Fallopian tube (tissue), 1 donor: ENCODE measurements around a stretch of chr5.

DNA sequence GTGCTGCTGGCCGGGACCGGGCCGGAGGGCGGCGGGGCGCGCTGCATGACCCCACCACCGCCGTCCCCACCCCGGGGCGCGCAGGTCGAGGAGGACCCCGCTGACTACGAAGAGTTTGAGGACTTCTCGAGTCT lies 468 bp downstream of the ANKRD33B start:
- PRO-cap: no peak

DNA sequence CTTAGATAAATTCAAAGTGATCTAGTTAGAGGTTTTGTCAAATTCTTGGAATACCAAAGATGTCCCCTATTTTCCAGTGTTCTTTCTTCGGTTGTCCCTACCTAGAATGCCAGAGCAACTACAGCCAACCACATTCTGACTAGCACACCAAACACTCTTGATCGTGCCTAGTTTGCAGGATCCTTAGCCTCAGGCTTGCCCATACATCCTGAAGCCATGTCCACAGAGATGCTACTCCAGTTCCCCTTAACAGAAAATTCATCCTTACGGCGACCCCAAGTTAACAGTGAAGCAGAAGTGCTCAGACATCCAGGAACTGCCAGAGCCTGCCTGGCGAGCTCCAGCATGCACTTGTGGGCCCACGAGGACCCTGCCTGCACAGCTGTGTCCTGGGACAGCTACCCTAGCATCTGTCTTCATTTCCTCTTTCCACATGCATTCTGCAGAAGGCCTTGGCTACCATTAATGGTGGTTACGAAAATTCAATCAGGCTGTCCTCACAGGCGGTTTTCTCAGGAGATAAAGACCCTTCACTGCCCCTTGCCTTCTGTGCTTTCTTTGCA lies 31.4 kb downstream of the DAP start:
- PRO-cap: no peak

DNA sequence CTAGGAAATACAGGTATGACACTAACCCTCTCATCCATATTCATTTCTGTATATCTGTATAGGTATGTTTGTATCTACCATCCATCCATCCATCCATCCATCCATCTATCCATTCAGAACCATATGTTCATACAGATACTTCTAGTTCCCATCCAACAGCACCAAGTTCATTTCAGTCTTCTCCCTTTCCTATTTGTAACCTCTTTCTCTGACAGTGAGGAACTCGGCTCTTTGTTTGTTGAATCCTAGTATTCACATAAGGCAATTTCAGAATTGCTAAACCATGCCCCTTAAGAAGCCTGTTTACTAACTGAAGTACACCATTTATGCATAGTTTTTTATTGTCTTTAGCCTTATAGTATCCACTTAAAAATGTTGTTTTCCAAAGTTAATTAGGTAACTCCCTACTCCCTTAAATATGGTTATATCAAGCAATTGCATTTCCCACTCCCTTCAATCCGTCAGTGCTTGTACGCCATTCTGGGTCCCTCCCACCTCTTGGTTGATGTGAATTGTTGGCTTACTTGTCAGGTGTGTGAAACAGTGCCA lies 18.1 kb downstream of the DAP start:
- PRO-cap: no peak

- PRO-cap: no peak
Observed at GRCh38 chr5:12667651-12668110, 763.4 kb upstream of the CTNND2 start.

DNA sequence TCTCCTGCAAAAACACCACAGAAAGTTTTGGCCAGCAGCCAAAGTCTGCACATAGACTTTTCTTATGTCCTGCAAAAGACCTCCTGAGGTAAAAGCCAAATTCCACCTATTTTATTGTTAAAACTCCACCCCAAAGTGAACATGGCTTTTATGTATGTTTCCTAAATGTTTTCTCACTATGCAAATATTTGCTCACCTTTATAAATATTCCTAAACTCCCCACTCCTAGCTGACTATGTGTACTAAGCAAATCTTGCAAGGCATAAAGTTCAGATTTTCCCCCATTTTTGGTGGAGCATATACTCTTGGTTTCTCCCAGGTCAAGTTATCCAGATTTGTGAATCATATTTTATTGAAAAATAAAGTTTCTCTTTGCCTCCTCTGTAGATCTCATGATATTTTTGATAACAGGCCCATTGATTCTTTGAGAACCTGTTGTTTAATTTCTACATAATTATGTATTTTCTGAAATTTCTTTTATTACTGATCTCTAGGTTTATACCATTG lies 446.1 kb downstream of the DNAH5 start:
- PRO-cap: no peak

DNA sequence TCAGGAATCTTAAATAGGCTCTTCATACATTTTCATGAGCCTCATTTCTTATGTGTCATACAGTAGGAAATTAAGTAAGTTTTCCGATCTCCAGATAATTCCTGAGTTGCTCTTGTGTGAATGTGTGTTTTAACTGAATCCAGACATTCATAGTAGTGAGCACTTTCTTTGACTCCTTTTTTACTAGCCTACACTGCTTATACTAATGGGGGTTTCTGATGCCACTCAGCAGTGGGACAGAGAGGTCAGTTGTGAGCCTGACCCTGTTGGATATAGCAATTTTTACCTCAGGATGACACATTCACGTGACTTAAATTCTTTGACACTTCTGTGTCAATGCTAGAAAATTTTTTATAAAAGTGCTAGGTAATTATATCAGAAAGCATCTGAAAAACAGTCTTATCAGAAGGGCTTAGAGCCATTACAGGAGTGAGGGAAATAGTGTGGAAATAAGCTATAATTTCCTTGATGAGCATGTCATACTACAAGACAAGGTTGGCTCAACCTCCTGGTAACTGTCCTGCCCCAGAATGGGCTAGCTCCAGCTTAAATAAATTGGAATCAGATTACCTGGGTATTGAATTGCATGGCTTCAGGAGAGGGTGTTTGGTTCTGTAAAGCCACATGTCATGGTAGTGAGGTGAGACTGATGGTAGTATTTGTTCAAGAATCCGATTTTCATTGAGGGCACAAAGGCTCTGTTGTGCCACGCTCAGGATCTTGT lies 20.9 kb downstream of the TRIO start:
- PRO-cap: no peak

DNA sequence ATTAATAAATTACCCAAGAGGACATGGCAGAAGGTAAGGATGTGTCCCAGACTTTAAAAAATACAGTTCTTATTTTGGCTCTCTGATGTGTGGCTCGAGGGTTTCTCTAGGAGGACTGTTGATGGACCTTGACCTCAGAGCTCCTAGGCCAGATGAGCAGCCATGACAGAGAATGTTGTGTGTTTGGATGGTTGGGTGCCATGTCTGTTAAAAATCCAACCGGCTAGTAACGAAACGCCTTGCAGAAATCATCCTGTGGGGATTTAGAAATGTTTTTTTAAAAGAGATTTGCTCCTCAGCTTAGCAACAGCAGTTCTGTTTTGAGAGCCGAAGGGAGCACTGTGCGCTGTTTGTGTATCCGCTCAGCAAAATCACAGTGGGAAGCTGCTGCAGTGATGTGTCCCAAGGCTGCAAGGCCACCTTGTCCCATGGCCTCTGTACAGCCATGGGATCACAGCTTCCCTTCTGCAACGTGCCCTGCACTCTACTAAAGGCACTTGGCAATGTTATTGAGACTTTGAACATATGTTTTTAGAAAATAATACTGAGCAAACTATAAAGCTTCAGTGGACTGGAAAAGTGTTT lies 40.9 kb downstream of the TRIO start:
- PRO-cap: no peak

DNA sequence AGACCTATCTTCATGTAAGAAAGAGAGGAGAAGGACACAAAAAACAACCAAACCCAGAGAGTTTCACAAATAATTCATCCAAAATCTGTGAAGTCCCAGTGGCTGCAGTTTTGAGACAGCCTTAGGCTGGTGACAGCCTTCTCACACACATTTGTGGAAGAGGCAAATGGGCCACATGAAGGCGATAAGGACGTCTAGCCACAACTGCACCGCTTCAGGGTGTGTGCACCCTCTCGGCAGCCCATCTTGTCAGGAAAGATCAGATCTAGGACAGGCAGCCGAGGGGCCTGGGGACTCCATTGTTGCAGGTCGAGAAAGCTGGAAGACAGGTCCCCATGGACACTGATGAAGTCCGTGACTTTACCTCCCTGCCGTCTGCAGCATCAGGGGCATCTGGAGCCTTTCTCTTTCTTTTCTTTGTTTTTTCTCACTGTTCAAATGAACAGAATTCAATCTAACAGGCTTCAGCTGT lies 112.1 kb upstream of the OTULINL start:
- PRO-cap: no peak

DNA sequence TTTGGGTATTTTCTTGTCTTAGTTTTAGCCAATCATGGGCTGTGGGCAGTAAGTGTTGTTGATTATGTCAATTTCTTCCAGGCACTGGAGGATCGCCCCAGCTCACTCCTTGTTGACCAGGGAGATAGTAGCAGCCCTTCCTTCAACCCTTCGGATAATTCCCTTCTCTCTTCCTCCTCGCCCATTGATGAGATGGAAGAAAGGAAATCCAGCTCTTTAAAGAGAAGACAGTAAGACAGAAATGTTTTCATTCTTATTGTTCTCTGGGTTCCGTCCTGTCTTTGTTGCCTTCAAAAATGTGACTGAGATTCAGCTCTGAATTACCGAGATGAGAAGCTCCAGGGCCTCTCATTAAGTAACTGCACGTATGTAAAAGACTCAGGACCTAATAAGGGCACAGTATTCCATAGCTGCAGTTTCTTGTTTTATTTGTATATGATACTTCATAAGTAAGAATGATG lies 110.3 kb upstream of the OTULINL start:
- PRO-cap: no peak

DNA sequence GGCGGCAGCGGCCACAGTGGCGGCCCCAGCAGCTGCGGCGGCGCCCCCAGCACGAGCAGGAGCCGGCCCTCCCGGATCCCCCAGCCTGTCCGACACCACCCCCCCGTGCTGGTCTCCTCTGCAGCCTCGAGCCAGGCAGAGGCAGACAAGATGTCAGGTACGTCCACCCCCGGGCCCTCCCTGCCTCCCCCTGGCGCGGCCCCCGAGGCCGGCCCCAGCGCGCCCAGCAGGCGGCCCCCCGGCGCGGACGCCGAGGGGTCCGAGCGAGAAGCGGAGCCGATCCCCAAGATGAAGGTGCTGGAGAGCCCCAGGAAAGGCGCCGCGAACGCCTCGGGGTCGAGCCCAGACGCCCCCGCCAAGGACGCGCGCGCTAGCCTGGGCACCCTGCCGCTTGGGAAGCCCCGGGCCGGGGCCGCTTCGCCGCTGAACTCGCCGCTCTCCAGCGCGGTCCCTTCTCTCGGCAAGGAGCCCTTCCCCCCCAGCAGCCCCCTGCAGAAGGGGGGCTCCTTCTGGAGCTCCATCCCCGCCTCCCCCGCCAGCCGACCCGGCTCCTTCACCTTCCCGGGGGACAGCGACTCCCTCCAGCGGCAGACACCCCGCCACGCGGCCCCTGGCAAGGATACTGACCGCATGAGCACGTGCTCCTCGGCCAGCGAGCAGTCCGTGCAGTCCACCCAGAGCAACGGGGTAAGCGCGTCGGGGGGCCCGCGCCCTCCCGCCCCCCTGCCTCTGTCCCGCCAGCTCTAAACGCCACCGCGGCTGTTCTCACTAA lies 93.8 kb upstream of the OTULINL start:
- PRO-cap: no peak

- PRO-cap: no peak
Observed at GRCh38 chr5:14580739-14581349, 748 bp upstream of the OTULINL start.

- PRO-cap: no peak
Observed at GRCh38 chr5:14701768-14702086, 37.2 kb downstream of the OTULIN start.

DNA sequence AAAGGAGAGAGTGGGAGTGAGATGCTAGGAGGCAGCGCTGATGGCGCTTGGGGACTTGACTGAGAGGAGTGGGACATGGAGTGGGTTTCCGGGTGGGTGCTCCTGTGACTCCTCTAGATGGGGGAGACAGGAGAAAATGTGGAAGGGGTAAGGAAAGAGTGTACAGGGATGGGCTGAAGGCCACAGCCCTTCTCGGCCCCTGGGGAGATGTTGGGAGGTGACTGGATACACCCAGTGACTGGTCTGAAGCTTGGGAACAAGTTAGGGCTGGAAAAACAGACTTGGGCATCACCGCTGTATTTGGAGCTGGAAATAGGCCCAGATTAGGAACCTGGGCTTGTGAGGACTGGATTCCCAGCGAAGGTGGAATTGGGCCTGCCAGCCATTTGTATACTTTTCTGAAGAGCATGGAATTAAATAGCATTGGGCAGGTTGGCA lies 37.6 kb downstream of the OTULIN start:
- PRO-cap: no peak

DNA sequence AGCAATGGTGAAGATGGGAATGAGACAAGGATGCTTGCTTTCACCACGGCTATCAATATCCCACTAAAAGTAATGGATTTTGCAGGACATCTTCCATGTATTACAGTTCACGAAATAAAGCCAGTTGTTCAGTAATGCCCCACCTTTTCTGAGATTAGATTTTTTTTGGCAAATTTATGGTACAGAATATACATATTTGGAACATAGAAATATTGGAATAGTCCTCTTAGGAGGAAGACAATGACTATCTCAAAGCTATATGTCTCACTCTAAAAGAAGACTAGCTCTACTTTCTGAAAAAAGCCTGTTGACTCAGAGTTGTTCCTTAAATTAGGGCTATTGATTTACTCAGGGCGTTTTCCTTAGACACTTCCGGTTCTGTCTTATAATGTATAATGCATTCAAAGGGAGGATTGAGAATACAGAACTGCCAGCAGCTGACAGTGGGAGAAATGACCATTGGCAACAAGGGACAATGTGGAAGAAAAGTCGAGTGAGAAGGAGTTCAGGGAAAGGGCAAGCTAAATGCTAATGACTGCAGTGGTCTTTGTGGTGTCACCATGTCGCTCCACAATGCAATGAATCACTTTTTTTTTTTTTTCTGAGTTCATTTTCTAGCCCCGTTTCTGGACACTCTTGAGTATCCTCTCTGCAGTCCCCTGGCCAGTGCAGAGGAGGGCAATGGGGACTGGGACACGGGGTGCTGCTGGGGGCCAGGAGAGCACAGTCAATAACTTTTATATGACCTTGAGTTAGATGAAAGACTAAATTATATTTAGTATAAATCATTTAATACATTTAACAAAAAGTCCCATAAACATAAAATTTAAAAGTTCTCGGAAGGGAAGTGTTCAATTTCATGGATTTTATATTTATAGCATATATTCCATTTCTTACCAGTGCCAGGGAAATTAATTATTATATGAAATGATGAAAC lies 65.7 kb upstream of the ANKH start:
- PRO-cap: no peak

DNA sequence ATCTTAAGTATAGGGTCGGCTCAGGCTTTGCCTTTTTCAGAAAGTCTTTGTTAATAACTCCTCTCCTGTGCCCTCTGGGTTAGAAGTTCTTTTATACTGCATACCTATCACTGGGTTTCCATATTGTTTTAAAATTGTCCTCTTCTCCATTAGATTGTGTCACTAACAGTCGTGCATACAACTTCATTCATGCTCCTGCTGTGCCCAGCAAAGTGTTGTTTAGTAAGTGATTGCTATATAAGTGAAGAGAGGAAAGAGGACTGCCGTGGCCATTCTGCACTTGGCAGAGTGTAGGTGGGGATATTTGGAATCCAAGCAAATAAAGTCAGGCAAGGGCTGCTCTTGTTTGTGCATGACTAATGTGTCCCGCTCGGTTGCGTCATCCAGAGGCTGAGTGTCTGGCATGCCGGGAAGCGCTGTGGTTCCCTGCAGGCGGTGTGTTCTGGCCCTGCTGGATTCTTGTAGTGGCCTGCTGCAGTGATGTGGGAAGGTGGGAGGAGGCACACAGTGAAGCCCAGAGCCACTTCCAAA lies 136.8 kb upstream of the ANKH start:
- PRO-cap: no peak

GRCh38 chr5:15265821-15266174 lies 234.2 kb upstream of the FBXL7 start:
- PRO-cap: no peak

DNA sequence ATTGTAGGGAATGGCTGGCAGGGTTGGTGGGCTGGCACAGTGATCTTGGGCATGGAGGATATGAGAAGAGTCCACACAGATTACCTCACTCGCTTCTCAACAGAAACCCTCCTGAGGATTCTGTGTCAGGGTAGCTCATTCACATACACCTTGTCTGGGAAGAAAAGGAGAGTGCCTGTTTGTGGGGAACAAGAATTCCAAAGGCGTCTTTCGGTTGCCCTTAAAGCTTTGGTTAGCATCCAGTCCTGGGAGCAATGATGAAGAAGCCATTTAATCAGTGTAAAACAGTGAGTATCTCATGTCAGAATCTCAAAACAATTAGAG lies 26.2 kb downstream of the FBXL7 start:
- PRO-cap: no peak

GRCh38 chr5:15634997-15635744 lies 135.2 kb downstream of the FBXL7 start:
- PRO-cap: no peak

DNA sequence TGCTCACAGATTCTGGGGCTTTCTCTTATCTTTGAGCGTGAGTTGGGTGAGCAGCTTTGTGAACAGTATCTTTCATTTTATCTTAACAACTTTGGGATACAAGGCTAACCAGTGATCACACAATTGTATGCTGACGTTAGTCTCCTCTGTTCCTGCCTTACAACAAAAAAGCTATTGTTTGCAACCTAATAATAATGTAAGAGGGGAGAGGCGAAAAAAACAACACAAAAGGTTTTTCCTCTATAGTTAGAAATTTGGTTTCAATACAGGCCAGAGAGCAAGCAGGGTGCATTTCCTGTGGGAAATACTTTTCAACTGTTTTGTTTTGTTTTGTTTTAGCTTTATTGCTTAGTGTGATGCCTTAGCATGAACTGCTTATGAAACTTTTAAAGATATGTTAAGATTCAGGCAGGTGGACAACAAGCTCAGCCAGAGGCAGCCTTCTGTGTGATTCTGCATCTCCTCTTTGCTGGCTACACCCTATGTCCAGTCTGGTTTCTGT lies 294.7 kb downstream of the FBXL7 start:
- PRO-cap: no peak

GRCh38 chr5:15912399-15912765 lies 267.2 kb downstream of the MARCHF11 start:
- PRO-cap: no peak